Subcutaneous adipose tissue (tissue), 3 donors: ENCODE data around the gene ACSL6.

- PRO-cap: no peak
- RAMPAGE, long total RNA, 3 experiments: no peak in any of the 3 experiments
Measured at GRCh38 chr5:130337122-130337510, 432.9 kb downstream of the CHSY3 start.

DNA sequence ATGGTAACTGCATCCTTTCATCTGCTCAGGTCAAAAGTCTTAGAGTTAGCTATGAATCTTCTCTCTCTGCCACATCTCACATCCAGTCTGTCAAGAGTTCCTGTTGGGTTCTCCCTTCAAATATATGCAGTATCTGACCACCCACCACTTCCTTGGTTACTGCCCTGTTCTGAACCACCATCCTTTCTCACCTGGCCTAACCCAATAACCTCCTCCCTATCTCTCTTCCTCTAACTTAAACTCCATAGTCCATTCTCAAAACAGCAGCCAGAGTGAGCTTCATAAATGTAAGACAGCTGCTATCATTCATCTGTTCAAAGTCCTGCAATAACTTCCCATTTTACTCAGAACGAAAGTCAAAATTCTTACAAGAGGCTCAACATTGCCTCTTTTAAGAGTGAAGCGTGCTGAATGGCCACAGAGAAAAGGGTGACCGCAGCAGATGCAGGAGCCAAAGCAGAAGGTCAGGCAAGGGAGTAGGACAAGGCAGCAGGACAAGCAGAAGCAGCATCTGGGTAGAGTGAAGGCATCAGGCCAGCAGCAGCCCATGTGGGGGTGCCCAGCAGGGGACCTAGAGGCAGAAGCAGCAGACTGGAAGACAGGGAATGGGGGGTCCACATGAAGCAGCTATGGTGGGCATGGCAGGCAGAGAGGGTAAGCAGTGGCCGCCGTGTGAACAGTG is 39.3 kb upstream of the CDC42SE2 start:
- PRO-cap: no peak
- RAMPAGE, long total RNA, 3 experiments: no peak in any of the 3 experiments

- PRO-cap: no peak
- RAMPAGE, long total RNA, 3 experiments: no peak in any of the 3 experiments
Measured at GRCh38 chr5:131266430-131266704, 2.5 kb downstream of the CDC42SE2 start.

DNA sequence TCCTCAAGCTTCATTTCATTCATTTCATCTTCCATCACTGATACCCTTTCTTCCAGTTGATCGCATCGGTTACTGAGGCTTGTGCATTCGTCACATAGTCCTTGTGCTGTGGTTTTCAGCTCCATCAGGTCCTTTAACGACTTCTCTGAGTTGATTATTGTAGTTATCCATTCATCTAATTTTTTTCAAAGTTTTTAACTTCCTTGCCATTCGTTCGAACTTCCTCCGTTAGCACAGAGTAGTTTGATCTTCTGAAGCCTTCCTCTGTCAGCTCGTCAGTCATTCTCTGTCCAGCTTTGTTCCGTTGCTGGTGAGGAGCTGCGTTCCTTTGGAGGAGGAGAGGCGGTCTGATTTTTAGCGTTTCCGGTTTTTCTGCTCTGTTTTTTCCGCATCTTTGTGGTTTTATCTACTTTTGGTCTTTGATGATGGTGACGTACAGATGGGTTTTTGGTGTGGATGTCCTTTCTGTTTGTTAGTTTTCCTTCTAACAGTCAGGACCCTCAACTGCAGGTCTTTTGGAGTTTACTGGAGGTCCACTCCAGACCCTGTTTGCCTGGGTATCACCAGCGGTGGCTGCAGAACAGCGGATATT is 72.9 kb downstream of the CDC42SE2 start:
- PRO-cap: no peak
- RAMPAGE, long total RNA, 3 experiments: no peak in any of the 3 experiments

GRCh38 chr5:131362300-131362552 is 98.4 kb downstream of the CDC42SE2 start:
- PRO-cap: no peak
- RAMPAGE, long total RNA, 3 experiments: no peak in any of the 3 experiments

- PRO-cap: no peak
- RAMPAGE, long total RNA, 3 experiments: start-site peak on the plus strand in 1 of 3 experiments, at chr5:131363937-131364880 at its widest, 17 reads per replicate
Measured at GRCh38 chr5:131363946-131364503, 100.2 kb downstream of the CDC42SE2 start.

GRCh38 chr5:131395226-131396161 is 131.6 kb downstream of the CDC42SE2 start:
- PRO-cap: no peak
- RAMPAGE, long total RNA, 3 experiments: no peak in any of the 3 experiments

GRCh38 chr5:131435978-131436576 is 172.2 kb downstream of the CDC42SE2 start:
- PRO-cap: unidirectional peak, minus-strand start at chr5:131436263
- RAMPAGE, long total RNA, 3 experiments: no peak in any of the 3 experiments

GRCh38 chr5:132011431-132012541 is at the start of gene ACSL6:
ACSL6 (minus strand) TSS chr5:132011658.
- PRO-cap: no peak
- RAMPAGE, long total RNA, 3 experiments: no peak in any of the 3 experiments

GRCh38 chr5:132215029-132215751 is 12.5 kb downstream of the P4HA2 start:
- PRO-cap: bidirectional peak, plus-strand start at chr5:132215661, minus-strand start at chr5:132215389
- RAMPAGE, long total RNA, 3 experiments: no peak in any of the 3 experiments

DNA sequence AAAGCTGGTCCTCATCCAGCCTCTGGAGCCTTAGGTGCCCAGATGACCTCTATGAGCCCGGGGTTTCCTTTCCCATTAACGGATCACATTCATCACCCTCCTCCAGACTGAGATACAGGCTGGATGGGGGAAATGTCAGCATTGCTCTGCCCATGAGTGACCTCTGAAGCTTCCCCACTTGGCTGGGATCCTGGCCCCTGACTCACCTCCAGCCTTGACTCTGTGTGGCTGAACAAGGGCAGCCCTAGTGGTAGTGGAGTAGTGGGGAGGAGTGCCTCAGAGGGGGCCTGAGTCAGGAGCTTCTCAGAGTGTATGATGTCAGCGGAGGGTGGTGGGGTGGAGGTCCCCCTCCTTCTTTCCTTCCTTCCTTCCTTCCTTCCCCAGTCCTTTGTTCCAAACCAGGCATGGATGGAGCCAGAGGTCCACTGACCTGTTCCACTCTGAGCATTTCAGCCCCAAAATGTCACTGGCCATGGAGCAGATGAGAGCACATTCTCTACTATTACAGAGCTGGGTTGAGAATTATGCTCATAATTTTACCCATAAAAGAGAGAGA is 6.5 kb downstream of the PDLIM4 start:
- PRO-cap: unidirectional peak, plus-strand start at position 396 of the sequence
- RAMPAGE, long total RNA, 3 experiments: no peak in any of the 3 experiments

DNA sequence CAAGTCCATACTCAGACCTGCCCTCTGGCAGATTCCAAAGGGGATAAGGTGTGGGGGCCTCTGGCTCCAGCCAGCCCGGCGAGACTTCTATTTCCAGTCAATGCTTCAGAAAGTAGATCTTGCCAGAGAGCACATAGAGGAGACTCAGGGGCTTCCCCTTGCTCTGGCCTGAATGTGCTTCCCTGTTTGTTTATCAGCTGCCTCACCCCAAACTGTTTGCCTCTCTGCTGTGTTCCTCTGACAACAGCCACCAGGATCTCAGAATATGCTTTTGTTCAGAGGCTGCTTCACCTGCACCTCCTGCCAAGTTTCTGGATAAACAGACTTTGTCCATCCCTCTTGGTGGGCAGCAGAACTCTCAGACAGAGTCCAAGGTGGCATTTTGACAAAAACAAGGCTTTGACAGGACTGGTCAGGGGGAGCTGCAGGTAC is 7.7 kb downstream of the SLC22A4 start:
- PRO-cap: no peak
- RAMPAGE, long total RNA, 3 experiments: no peak in any of the 3 experiments

- PRO-cap: no peak
- RAMPAGE, long total RNA, 3 experiments: no peak in any of the 3 experiments
Measured at GRCh38 chr5:132379856-132380685, 10.6 kb downstream of the SLC22A5 start.

- PRO-cap: no peak
- RAMPAGE, long total RNA, 3 experiments: no peak in any of the 3 experiments
Measured at GRCh38 chr5:132411539-132411689, 41.9 kb downstream of the SLC22A5 start.

DNA sequence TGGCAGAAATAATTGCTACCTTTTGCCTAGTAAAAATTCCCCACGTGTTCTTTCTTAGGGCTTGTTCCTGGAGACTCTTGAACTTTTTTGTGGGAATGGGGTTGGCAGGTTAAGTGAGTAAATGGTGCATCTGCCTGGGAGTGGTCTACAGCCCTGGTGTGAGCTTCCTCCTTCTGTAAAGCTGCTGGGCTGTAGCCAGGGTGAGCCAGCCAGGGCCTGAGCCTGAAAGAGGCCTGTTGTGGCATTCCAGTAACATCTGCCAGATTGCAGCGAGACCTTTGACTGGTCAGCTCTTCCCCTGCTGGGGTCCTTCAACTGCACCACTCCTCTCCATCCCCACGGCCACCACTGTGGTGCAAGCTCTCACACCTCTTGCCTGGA is 47.5 kb downstream of the SLC22A5 start:
- PRO-cap: no peak
- RAMPAGE, long total RNA, 3 experiments: no peak in any of the 3 experiments

DNA sequence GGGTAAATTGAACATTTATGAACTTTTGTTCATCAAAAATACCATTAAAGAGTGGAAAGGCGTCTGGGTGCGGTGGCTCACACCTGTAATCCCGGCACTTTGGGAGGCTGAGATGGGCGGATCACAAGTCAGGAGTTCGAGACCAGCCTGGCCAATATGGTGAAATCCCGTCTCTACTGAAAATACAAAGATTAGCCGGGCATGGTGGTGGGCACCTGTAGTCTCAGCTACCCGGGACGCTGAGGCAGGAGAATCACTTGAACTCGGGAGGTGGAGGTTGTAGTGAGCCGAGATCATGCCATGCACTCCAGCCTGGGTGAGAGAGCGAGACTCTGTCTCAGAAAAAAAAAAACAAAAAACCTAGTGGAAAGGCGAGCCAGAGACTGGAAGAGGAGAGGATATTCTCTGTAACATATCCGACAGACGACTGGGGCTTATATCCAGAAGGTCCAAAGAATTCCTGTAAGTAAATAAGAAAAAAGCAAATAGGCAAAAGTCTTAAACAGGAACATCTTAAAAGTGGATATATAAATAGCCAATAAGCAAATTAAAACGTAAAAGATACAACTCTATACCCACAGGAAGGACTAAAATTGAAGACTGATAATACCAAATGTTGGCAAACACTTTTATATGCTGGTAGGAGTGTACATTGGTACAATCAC is 50.2 kb downstream of the IRF1 start:
- PRO-cap: no peak
- RAMPAGE, long total RNA, 3 experiments: start-site peak on the plus strand in 1 of 3 experiments, centred at position 166 of the sequence, 11 reads per replicate

- PRO-cap: no peak
- RAMPAGE, long total RNA, 3 experiments: no peak in any of the 3 experiments
Measured at GRCh38 chr5:132456888-132457376, 33.6 kb downstream of the IRF1 start.

GRCh38 chr5:132459974-132460794 is 30.4 kb downstream of the IRF1 start:
- PRO-cap: no peak
- RAMPAGE, long total RNA, 3 experiments: no peak in any of the 3 experiments

DNA sequence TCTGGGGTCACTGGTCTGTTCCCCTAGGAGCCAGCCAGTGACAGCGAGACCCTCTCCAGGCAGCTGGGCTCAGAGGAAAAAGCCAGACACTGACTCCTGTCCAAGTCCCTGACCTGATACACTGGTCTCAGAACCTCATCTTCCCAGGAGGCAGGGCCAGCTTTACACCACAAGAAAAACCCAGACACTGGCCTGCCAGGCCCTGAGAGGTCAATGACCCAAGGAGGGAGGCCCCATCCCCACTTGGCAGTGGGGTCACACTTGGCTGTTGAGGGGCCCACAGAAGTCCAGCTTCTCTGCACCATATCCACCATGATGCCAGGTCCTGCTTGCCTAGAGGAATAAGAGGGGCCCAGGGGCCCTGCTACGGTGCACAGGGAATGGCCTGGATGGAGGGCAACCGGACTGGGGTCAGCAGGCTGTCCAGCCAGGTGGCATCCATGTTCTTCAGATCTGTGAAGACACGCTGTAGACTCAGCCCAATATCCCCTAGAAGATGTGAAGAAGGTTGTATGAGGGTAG is 6.9 kb downstream of the IRF1 start:
- PRO-cap: no peak
- RAMPAGE, long total RNA, 3 experiments: no peak in any of the 3 experiments

GRCh38 chr5:132494066-132494740 is 3.6 kb upstream of the IRF1 start:
- PRO-cap: no peak
- RAMPAGE, long total RNA, 3 experiments: no peak in any of the 3 experiments